Neural crest cell (in vitro differentiated cells): ENCODE measurements around the genes FUT1, PLEKHA4, RUVBL2 and CGB5.

DNA sequence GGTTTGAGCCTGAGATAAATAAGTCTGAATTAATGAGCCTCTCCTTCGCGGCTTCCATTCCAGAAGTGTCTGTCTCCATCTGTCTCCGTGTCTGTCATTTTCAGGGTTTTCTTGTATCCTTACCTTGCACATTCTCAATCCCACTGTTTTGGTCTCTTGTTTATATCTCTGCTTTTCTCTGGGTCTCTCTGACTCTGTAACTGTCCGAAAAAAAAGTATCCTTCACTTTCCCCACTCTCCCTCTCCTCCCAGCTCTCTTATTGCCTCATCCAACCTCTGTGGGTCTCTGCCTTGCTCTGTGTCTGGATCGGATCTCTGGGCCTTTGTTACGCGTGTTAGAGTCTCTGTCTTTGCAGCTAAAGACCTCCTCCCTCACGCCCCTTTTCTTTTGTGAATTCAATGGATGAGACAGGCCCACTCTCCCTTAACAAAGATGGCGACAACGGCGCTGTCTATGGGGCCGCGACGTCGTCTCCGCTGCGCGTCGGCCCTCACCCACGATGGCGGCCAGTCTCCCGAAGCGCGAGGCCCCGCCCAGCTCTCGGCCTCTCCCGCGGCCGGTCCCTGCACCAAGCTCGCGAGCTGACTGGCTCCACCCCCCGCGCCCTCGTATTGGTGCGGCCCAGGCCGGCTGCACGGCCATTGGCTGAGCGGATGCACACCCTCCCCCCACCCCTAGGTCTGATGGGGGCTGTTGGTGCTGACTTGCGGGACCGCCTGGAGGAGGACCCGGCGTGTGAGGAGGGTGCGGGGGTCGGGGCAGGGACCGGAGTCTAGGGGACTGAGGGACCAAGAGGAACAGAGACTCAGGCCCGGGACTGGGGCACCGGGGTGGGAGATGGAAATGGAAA is 4.6 kb downstream of the SPHK2 start:
- PRO-cap, result bidirectional peak, plus-strand start at position 713 of the sequence, minus-strand start at position 317 of the sequence

GRCh38 chr19:48634160-48634913 is 2.8 kb downstream of the DBP start:
- PRO-cap, result no peak

DNA sequence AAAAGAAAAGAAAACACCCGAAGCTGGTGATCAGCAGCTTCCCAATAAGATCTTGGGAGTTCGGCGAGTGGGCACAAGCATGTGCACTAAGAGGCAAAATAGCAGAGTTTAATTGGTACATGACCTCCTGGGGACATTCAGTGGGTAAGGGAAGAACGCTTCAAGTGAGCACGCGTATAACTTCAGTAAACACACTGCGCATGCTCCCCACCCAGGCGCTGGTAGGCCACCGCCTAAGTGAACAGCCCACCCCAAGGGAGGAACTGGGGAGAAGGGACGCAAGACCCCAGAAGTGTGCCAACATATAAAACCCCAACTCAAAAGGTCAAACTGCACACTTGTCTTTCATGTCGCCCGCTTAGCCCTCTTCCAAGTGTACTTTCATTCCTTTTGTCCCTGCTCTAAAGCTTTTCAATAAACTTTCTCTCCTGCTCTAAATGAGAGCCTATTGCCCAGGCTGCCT is 10.5 kb upstream of the NTN5 start:
- PRO-cap, result no peak

- PRO-cap, result no peak
Observed at GRCh38 chr19:48741011-48741974, 883 bp upstream of the RASIP1 start.

DNA sequence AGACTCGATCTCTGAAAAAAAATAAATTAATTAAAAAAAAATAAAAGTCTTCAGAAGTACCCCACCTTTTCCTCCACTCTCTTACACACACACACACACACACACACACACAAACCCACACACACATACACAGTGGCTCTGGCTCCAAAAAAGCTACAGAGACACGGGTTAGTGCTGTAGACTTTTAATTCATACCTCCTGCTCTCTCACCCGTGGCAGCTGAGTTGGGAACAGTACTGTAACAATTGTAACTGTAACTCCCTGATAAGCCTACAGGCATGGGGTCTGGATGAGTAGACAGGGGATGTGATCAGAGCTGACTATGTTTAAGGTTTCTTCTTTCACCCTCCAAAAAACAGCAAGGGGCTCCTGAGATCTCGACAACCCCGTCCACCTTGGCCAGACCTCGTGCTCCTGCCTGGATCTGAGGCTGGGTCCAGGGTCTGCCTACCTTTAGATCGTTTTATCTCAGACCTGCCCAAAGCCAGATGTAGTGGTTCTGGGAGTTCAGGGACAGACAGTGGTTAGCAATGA is 1.2 kb upstream of the IZUMO1 start:
- PRO-cap, result no peak

DNA sequence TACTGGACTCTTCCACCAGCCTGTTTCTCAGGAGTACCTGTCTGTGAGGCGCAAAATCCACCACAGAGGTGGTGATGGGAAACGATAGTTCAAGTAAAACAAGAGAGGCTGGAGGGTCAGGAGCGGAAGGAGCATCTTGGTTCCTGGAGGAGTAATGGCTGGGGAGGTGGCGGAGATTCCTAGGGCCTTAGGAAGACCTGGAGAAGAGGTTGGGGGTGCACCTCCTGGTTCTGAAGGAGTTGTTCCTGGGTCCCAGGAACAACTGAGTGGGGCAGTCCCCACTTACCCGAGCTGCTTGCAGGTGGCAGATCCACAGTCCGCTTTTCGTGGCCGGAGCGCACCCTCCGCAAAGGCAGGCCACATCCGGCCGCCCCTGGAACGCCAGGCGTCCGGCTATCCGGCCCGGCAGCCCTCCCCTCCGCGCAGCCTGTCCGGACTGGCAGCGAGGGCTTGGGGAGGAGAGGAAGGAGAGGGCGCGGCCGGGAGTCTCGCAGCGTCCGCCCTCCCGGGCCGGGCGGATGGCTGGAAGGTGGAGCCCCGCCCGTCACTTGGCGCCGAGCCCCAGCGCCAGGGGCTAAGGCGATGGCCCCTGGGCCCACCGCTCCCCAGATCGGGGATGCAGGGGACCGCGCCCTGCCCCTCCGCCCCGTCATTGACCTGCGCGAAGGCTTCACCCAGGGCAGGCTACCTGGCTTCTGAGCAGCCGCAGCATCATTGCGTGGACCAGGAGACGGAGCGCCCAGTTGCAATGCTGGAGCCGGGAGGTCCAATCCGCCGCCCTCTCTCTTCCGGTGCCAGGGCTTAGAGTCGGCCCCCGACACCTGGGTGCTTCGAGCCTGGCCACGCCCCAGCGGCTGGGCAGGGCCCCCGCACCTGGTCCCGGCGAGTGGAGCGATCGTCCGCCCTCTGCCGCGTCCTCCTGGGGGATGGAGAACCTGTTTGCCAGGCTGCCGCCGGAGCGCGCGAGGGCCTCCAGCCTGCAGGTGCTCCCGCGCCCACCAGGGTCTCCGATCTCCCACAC is at the start of gene FUT1:
Gene FUT1, minus strand, starts transcription at position 438 of the 1,021 bp plus-strand sequence.
- PRO-cap, result bidirectional peak, plus-strand start at position 445 of the sequence, minus-strand start at position 438 of the sequence; bidirectional peak, plus-strand start outside the sequence, minus-strand start at position 908 of the sequence

- PRO-cap, result no peak
Observed at GRCh38 chr19:48834030-48834431, 2.3 kb downstream of the HSD17B14 start.

DNA sequence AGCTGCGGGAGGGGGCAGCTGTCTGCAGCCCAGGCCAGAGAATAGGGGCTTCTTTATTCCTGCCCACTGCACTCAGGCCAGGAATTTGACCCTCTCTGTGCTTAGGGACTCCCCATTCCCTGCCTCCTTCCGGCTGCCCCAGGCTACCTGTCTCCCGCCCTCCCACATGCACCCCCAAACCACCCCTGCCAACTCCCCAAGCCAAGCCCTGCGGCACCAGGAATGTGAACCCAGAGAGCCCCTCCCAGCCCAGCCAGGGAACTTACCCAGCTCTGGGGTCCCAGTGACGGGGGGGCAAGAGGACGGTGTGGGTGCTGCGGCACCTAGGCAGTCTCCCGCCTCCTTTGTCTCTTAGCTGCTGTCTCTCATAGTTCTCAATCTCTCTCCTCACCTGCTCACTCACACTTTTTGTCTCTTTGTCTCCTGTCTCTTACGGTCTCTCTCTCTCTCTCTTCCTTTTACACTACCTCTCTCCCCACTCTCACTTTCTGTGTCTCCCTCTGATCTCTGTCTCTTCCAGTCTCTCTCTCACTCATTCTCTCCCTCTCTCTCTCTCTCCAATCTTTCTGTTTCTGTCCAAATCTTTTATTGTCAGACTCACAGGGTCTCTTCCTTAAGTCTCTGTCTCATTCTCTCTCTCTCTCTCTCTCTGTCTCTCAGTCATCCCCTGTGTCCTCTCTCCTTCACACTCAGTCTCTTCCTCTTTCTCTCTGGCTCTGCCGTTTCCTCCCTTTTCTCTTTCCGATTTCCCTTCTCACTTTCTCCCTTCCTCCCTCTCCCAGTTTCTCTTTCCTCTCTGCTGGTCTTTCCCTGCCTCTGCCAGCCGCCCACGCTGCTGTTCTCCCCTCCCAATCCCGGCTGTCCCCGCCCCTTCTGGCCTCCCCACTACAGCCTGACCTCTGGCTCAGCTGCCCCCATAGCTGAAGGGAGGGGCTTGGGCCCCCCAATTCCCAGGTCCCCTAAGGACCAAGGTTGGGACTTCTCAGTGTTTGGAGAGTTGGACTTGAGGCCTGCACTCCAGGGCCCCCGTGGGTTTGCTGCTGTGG is at the start of gene PLEKHA4:
Gene PLEKHA4, minus strand, starts transcription at position 801 of the 1,046 bp plus-strand sequence.
- PRO-cap, result bidirectional peak, plus-strand start at position 115 of the sequence, minus-strand start outside the sequence; unidirectional peak, plus-strand start at position 233 of the sequence; bidirectional peak, plus-strand start at position 283 of the sequence, minus-strand start at position 424 of the sequence

DNA sequence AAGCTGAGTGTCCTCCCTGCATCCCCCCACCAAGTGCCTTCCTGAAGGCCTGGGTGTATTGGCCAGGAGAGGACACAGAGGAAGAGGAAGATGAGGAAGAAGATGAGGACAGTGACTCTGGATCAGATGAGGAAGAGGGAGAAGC is 1.9 kb downstream of the PPP1R15A start:
- PRO-cap, result no peak

GRCh38 chr19:48874352-48875127 is 2.3 kb downstream of the PPP1R15A start:
- PRO-cap, result no peak

- PRO-cap, result no peak
Observed at GRCh38 chr19:48883565-48884326, 11.5 kb downstream of the PPP1R15A start.

DNA sequence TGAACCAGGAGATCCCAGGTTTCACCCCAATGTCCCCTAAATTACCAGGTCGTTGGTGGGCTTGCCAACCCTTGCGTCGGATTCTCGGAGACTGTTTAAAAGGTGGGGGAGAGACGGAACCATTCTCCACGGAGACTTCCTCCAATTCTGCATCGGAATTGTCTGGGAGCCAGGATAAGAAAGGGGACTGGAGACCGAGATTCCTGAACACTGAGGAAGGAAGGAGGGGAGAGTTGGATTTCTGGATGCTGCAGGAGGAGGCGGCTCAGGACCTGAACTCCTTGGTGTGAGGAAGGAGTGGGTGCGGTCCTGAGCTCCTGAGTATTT is 3.6 kb downstream of the TULP2 start:
- PRO-cap, result no peak

- PRO-cap, result bidirectional peak, plus-strand start at chr19:48993536, minus-strand start at chr19:48993309; bidirectional peak, plus-strand start at chr19:48993905, minus-strand start at chr19:48993771
Observed at GRCh38 chr19:48993432-48994009, at the start of gene RUVBL2. TSS of gene RUVBL2 (plus strand) at chr19:48993887.

DNA sequence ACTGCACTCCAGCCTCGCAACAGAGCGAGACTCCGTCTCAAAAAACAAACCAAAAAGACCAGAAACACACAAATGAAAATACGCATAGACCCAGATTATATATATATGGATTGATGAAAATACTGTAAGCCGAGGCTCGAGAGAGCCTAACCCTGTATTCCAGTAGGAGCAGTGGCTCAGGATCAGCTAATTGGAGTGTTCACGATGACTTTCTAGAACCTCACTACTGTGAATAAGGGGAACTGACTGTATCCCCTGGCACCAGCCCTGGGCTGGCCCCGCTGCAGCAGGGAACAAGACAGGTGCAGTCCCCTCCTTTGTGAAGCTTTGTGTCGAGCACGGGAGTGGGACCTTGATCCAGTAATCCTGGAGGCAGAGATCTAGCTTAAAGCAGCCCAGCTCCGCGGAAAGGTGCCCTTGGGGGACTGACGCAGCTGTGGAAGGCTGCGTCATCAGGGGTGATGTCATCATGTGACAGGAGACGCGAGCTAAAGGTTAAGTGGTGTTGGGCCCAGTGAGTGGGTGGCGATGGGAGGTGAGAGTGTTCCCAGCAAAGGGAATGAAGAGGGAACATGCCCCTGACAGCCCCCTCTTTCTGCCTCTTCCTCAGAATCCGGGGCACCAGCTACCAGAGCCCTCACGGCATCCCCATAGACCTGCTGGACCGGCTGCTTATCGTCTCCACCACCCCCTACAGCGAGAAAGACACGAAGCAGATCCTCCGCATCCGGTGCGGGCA is 2.8 kb downstream of the LHB start:
- PRO-cap, result no peak

GRCh38 chr19:49017534-49018645 is 999 bp upstream of the LHB start:
- PRO-cap, result no peak

GRCh38 chr19:49019236-49020115 is 873 bp downstream of the ENSG00000268655 start:
- PRO-cap, result no peak

DNA sequence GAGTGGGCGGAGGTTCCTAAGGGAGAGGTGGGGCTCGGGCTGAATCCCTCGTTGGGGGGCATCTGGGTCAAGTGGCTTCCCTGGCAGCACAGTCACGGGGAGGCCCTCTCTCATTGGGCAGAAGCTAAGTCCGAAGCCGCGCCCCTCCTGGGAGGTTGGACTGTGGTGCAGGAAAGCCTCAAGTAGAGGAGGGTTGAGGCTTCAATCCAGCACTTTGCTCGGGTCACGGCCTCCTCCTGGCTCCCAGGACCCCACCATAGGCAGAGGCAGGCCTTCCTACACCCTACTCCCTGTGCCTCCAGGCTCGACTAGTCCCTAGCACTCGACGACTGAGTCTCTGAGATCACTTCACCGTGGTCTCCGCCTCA is at the start of gene CGB5:
Gene CGB5, plus strand, starts transcription at position 209 of the 368 bp plus-strand sequence.
- PRO-cap, result no peak

- PRO-cap, result no peak
Observed at GRCh38 chr19:49097533-49098541, 12.6 kb downstream of the SNRNP70 start.

DNA sequence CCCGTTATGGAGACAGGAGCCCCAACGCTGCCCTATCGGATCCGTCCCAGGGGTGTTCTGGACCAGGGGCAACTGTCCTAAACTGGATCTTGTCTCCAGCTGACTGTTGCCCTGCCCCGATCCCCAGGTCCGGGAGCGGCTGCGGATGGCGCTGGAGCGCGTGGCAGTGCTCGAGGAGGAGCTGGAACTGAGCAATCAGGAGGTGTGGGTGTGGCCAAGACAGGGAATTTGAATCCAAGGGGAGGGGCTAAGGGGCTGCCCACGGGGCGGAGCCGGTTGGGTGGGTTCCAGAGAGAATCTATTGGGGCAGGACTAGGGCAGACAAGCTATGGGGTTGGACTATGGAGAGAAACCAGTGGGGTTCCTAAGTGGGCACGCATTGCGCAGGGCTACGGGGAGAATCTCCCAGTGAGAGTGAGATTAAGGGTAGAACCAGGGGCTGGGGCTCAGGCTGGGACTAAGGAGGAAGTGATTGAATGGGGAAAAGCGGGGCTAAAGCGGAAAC is 10.0 kb downstream of the PPFIA3 start:
- PRO-cap, result no peak

GRCh38 chr19:49148701-49149195 is 6.4 kb downstream of the HRC start:
- PRO-cap, result no peak